Liver (tissue), 9 donors: ENCODE measurements around the genes MYL6 and NAB2.

DNA sequence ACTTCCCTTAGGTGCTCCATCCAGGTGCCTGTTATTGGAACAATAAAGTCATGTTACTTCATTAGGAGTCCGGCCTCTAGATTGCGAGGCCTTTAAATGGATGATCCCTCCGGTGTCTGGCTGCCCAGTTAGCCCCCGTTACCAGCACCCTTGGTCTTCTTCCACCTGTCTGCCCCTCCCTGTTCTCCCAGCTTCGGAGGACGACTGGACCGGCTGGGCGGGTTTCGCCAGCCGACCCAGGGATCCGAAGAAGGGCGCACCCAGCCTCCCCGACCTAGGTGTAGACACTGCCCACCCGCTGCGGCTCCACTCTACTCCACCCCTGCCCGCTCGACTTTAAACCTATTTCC lies 493 bp upstream of the PA2G4 start:
- PRO-cap, 5 experiments = peak in 5 of 5 experiments; most common minus-strand start position 313 of the sequence (in 5)
- RAMPAGE, long total RNA, 2 experiments = no peak in any of the 2 experiments
- RRBS = 0% methylated on average over 6 of the region's 17 CpGs

DNA sequence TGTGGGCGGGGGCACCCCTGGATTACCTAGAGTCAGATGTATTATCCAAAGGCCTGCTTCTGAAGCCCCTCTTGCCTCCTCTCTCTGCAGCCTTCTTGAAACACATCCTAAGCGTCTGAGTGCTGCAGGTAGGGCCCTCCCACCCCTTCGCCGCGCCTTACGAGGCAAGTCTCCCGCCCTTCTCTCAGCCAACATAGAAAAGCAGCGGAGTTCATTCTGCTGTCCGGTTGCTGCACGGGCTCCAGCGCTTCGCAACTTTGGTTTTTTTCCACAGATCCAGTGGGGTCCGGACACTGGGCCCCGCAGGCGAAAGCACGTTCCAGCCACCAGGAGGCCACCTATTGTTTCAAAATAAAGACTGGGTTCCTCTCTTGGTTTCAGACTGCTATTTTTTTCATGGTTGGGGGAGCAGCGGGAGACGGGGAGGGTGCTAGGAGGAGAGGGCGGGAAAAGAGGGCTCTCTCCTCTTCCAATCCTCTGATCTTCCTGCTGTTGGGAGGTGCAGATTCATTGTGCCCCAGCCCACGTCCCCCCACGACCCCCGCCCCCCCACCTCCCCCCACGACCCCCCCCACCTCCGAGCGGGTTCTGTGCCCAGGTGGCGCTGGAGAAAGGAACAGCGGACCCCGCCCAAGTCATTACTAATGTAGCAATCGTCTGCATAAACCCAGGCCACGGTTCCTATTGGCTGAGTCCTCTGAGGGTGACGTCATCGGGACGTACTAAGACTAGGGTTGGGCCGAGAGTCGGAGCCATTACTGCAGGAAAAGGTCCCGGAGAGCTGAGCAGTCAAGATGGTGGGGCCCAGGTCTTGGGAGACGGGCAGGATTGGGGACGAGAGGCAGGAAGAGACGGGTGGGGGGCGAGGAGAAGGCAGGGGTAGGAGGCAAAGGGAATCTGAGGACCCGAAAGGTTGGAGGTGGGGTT lies at the start of gene MYL6:
MYL6 (plus strand) TSS at position 752 of the 927 bp plus-strand sequence.
- PRO-cap, 5 experiments = peak in 5 of 5 experiments; most common plus-strand start position 214 of the sequence (in 5); most common minus-strand start position 343 of the sequence (in 2)
- RAMPAGE, long total RNA, 2 experiments = start-site peak on the plus strand in 2 of 2 experiments, centred at positions 759 to 770 of the sequence, 2,151 to 9,379 reads per replicate
- RRBS = 2% methylated on average over 5 of the region's 41 CpGs

- PRO-cap, 5 experiments = no peak in any of the 5 experiments
- RAMPAGE, long total RNA, 2 experiments = no peak in any of the 2 experiments
- RRBS = no CpG with 5 or more reads among the region's 6 CpGs
Measured at GRCh38 chr12:56162969-56163254, 4.8 kb downstream of the MYL6 start.

GRCh38 chr12:56169456-56170588 lies 11.7 kb downstream of the MYL6 start:
- PRO-cap, 5 experiments = no peak in any of the 5 experiments
- RAMPAGE, long total RNA, 2 experiments = no peak in any of the 2 experiments
- RRBS = no CpG with 5 or more reads among the region's 24 CpGs

- PRO-cap, 5 experiments = no peak in any of the 5 experiments
- RAMPAGE, long total RNA, 2 experiments = no peak in any of the 2 experiments
- RRBS = no CpG with 5 or more reads among the region's 1 CpG
Measured at GRCh38 chr12:56193090-56193402, 3.8 kb upstream of the SMARCC2 start.

DNA sequence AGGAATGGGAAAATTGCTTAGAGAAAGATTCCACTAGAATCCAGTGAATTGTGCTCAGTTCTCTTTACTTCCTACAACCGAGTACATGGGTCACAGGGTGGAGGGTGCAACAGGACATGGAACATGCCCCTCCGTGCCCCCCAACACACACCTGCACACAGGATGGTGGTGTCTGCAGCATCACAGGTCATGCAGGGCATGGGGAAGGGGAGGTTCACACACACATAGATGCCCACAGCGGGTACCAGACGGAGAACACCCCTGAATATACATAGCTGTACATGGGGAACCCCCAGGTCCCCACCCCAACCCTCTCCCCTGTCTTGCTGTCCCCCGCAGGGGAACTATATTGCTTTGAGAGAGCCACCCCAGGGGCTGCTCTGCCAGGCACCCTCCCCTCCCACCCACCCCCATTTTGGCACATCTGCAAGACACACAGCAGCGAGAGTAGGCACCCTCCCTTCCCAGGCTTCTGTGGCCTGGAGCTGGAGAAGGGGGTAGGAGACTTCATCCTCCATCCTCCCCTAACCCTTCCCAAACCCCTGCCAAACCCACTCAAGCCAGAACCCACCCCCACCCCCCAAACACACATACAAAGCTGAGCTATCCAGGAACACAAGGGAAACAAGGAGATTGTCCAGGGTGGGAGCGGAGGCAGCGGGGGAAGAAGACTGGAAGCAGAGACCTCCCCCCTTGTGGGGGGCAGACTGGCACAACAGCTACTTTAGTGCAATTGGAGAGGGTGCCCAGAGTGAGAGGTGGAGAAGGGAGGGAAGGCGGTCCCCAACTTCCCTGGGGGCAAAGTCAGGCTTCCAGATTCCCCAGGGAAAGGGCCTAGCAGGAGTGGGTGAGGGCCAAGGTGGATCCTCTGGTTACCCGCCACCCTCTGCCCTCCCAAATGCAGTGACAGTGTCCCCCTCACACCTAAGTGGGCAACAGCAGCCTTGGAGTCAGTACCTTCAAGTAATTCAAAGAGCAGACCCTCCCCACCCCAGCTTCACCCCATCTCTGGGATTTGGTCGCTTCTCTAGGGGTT lies 8.6 kb downstream of the SLC39A5 start:
- PRO-cap, 5 experiments = peak in 1 of 5 experiments; most common plus-strand start position 752 of the sequence (in 1)
- RAMPAGE, long total RNA, 2 experiments = no peak in any of the 2 experiments
- RRBS = no CpG with 5 or more reads among the region's 11 CpGs

DNA sequence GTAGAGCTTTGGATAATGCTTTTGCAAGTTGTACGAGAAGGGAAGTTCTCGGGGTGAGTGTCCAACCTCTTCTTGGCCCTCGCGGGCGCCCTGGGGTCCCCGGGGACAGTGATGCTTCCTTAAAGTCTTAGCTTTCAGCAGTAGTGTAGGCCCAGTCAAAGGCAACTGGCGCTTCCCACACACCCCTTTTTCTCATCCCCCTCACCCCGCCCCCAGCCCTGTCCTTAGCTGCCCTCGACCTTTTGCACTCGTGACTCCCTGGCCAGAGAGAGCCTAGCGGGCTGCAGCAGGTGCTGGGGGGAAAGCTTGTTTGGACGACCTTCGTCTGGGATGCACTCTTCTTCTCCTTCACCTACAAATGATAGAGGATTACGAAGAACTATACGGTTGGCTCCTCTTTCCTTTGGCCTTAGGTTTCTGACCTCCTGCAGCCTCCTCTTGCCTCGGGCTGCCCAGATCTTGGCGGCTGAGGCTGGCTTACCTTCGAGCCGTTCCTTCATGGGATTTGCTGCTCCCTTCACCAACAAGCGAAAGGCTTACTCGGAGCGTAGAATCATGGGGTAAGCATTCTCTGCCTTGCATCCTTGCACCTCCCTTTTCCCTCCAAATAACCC lies 746 bp downstream of the COQ10A start:
- PRO-cap, 5 experiments = peak in 5 of 5 experiments; most common plus-strand start position 302 of the sequence (in 5); most common minus-strand start position 167 of the sequence (in 1)
- RAMPAGE, long total RNA, 2 experiments = start-site peak on the plus strand in 1 of 2 experiments, centred at position 276 of the sequence, 35 reads per replicate
- RRBS = no CpG with 5 or more reads among the region's 22 CpGs

GRCh38 chr12:56479608-56480015 lies 8.3 kb downstream of the GLS2 start:
- PRO-cap, 5 experiments = peak in 2 of 5 experiments; most common plus-strand start chr12:56479853 (in 2)
- RAMPAGE, long total RNA, 2 experiments = no peak in any of the 2 experiments
- RRBS = no CpG with 5 or more reads among the region's 7 CpGs

- PRO-cap, 5 experiments = no peak in any of the 5 experiments
- RAMPAGE, long total RNA, 2 experiments = no peak in any of the 2 experiments
- RRBS = no CpG with 5 or more reads among the region's 7 CpGs
Measured at GRCh38 chr12:56611709-56612410, 18.3 kb downstream of the BAZ2A start.

- PRO-cap, 5 experiments = no peak in any of the 5 experiments
- RAMPAGE, long total RNA, 2 experiments = no peak in any of the 2 experiments
- RRBS = no CpG with 5 or more reads among the region's 8 CpGs
Measured at GRCh38 chr12:56614547-56614906, 15.6 kb downstream of the BAZ2A start.

DNA sequence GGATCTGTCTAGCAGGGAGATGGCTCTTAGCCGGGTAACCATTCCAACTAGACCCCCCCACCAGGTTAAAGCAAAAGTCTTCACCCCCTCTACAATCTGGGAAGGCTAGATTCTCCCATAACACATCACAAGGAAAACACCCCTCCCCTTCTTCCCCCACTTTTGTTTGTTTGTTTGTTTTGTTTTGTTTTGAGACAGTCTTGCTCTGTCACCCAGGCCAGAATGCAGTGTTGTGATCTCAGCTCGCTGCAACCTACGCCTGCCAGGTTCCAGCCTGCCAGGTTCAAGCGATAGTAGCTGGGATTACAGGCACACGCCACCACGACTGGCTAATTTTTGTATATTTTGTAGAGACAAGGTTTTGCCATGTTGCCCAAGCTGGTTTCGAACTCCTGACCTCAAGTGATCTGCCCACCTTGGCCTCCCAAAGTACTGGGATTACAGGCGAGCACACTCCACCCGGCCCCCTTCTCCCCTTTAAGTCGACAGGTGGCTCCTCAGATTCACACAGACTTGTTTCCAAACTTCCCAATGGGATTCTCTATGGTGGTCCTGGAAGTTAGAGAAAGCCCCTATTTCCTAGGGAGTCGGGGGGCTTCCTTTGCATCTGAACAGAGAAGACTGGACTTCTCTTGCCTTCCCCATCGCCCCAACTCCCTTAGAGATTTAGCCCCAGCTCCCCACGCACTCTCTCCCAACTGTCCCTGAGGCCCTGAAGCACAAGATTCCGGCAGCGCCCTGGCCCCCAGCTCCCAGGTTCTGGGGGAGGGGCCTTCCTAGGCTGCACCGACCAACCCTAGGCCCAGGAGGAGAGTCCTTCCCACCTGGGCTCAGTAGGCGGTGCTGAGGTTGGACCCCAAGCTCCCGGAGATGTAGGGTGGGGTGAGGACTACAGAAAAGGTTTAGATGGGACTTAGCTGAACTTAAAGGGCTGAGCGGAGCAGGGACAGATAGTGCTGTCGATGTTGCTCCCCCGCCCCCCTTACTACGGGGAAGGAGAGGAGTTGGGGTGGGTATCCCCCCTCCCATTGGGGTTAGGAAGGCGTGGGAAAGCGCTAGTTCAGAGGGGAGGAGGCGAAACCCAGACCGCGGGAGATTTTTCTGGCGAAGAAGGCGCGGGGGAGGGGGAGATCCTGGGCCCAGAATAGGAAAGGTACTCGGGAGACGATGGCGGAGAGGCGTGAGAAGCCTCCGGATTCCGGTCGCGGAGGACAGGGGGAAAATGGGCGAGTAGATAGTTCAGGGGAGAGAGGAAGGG lies 3.9 kb upstream of the BAZ2A start:
- PRO-cap, 5 experiments = peak in 5 of 5 experiments; most common plus-strand start position 833 of the sequence (in 5); most common minus-strand start position 729 of the sequence (in 2)
- RAMPAGE, long total RNA, 2 experiments = no peak in any of the 2 experiments
- RRBS = 0% methylated on average over 4 of the region's 39 CpGs

DNA sequence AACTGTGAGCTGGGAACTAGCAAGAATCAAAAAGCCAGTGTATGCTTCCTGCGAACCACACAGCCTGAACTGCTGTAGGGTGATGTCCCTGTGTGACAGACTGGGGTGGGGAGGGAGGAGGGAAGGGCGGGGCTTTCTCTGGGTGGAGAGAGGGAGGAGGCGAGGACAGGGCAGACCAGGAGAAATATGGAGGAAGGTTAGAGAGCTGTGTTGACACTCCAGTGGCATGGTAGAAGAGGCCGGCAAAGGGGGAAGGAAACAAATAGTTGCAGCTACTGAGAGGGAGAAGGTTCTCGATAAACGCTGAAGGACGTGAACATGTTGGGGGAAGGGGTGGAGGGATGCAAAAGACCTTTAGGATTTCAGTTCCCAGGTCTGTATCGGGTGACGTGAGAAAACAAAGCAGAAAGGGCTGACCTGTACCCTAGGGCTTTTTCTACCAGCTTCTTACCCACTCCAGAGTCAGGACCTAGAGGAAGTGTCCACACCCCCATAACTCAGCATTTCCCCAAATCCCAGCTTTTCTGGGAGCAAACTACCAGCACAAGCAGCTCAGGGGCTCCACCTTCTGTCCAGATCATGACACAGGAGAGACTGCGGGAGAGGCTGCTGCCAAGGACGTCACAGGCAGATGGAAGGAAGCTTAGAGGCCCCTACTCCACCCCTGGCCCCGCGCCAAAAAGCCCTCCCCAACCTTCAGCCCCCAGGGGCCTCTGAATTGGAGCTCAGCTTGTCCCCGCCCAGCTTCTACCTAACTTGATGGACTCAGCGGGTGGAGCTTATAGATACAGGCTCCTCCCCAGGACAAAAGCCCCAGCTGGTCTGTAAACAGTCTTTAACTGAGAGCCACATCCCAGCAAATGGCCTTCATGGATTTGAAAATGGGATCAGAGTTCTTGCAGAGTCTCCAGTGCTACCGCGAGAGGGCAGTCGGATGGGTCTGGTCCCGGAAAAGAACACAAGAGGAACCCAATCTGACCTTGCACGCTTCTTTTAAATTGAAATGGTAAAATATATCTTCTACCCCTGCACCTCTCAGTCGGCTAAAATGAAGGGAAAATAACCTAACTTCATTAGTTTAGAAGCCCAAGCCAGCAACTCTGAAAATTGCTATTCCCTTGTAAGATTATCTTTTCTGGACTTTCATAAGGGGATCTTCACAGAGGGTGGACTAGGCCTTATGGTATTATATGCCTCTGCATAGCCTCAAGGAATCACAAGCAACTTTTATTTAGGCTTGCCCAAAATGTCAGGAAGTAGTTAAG lies 6.6 kb upstream of the BAZ2A start:
- PRO-cap, 5 experiments = peak in 5 of 5 experiments; most common plus-strand start position 835 of the sequence (in 4); most common minus-strand start position 71 of the sequence (in 5)
- RAMPAGE, long total RNA, 2 experiments = start-site peak on the minus strand in 2 of 2 experiments, centred at positions 67 to 71 of the sequence, 79 to 188 reads per replicate
- RRBS = no CpG with 5 or more reads among the region's 21 CpGs

DNA sequence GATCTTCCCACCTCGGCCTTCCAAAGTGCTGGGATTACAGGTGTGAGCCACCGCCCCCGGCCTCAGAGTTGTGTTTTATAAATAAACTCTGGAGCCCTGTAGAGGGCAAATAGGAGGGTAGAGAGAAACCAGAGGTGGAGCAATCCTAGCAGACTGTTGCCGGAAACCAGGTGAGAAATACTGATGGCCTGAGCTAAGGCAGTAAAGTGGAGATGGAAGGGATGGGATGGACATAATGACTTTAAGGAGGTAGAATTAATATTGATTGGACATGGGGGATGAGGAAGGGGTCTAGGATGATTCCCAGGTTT lies 2.6 kb upstream of the HSD17B6 start:
- PRO-cap, 5 experiments = peak in 5 of 5 experiments; most common plus-strand start position 204 of the sequence (in 4); most common minus-strand start position 70 of the sequence (in 3)
- RAMPAGE, long total RNA, 2 experiments = no peak in any of the 2 experiments
- RRBS = 0% methylated on average over 1 of the region's 4 CpGs

DNA sequence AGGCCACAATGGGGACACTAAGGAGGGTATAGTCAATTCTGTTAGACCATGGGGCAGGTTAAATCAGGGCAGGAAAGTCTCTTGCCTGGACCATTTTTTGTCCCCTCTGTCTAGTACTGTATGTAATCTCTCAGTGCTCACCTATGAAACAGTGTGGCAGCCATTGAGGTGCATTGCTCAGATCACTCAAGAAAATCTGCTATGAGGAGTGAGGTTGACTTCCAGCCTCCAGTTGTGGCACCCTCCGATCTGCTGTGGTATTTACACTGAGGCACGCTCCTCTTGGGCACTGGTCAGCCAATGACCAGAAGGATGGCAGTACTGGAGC lies 7.6 kb downstream of the HSD17B6 start:
- PRO-cap, 5 experiments = peak in 2 of 5 experiments; most common minus-strand start position 234 of the sequence (in 2)
- RAMPAGE, long total RNA, 2 experiments = no peak in any of the 2 experiments
- RRBS = no CpG with 5 or more reads among the region's 2 CpGs

GRCh38 chr12:56931469-56931739 lies 2.8 kb downstream of the SDR9C7 start:
- PRO-cap, 5 experiments = no peak in any of the 5 experiments
- RAMPAGE, long total RNA, 2 experiments = no peak in any of the 2 experiments

- PRO-cap, 5 experiments = no peak in any of the 5 experiments
- RAMPAGE, long total RNA, 2 experiments = no peak in any of the 2 experiments
- RRBS = no CpG with 5 or more reads among the region's 9 CpGs
Measured at GRCh38 chr12:57043749-57044319, 6.1 kb downstream of the MYO1A start.

DNA sequence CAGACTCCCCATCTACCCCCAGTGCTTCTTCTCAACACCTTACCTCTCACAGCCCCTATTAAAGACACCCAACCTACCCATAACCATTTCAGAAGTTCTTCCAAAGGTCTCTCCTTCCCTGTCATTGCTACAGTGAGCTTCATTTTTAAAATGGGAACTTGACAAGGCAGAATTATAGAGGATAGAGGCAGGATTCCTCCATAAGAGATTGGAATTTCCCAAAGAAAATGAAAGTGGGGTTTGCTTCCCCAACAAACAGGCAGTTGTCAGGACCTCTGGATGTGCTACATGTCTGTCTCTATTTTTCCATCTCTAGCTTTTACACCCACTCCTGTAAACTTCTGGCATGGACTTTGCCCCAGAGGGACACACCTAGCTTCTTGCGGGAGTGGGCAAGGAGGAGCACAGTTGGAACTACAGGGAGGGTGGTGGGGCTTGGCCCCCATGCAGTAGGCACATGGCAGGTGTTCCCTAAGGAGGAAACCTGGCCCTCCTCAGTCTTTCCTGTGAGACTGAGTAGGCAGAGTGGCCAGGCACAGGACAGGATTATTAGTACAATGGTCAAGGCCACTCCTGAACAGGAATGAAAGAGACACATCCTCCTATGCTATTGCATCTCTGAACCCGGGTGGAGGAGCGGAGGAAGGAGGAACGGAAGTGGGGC lies 1.0 kb downstream of the MYO1A start:
- PRO-cap, 5 experiments = no peak in any of the 5 experiments
- RAMPAGE, long total RNA, 2 experiments = no peak in any of the 2 experiments
- RRBS = no CpG with 5 or more reads among the region's 4 CpGs

DNA sequence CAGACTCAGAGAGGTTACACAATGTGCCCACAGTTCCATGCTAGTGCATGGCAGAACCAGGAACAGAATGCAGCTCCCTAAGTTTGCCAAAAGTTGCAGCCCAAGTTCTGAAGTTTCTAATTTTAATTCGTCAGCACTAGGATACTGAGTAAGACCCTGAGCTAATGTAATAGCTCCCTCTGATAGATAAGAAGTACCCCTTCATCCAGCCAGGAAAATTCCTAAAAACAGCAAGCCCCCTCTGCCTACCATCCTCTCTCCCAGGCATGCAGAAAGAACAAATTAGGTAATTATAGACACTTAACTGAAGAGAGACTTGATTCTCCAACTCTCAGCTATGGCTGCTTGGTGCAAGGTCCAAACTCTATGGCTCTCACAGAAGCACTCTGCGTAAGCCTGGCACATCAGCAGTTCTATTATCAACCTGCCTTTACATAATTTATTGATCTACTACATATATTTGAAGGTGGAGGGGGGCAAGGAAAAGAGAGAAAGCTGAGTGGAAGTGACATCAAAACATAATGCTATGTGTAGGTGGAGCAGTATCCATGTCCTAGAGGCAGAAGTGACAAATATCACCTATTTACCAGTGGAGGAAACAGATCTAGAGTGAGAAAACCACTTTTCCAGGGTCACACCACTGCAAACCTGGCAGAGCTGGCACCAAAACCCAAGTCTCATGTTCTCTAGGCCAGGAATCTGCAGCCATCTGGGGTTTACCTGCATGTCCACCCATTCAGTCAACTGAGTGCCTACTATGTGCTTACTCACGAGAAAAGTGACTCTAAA lies 1.1 kb upstream of the MYO1A start:
- PRO-cap, 5 experiments = no peak in any of the 5 experiments
- RAMPAGE, long total RNA, 2 experiments = no peak in any of the 2 experiments
- RRBS = no CpG with 5 or more reads among the region's 3 CpGs

- PRO-cap, 5 experiments = peak in 2 of 5 experiments; most common plus-strand start chr12:57069768 (in 2)
- RAMPAGE, long total RNA, 2 experiments = no peak in any of the 2 experiments
- RRBS = no CpG with 5 or more reads among the region's 2 CpGs
Measured at GRCh38 chr12:57069521-57069848, 9.1 kb downstream of the NEMP1 start.

DNA sequence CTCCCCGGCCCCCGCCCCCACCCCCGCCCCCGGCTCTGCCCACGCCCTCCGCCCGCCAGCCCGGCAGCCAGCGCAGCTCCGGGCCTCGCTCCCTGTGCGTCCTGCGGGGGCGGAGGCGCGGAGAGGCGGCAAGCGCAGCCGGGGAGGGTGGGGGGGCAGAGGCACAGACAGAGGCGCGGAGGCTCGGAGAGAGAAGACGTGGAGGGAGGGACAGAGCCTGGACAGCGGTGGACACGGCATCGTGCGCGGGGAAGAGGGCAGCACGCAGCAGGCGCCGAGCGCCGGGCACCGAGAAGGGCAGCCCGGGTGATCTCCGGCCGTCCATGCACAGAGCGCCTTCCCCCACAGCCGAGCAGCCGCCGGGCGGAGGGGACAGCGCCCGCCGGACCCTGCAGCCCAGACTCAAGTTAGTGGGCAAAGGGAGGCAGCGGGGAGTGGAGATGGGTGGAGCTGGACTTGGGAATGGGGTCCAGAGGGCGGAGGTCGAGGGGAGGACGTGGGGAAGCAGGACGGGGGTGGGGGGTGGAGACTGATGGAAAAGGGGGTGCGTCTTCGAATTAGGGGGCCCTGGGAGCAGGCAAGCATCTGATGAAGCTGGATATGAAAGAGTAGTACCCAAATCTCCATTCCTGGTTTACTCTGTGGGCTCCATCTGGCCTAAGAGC lies at the start of gene NAB2:
NAB2 (plus strand) TSS at position 166 of the 665 bp plus-strand sequence.
- PRO-cap, 5 experiments = peak in 5 of 5 experiments; most common plus-strand start position 95 of the sequence (in 4); most common minus-strand start position 409 of the sequence (in 4)
- RAMPAGE, long total RNA, 2 experiments = no peak in any of the 2 experiments
- RRBS = 2% methylated on average over 16 of the region's 52 CpGs